ENCODE measurements around the gene IL24.

DNA sequence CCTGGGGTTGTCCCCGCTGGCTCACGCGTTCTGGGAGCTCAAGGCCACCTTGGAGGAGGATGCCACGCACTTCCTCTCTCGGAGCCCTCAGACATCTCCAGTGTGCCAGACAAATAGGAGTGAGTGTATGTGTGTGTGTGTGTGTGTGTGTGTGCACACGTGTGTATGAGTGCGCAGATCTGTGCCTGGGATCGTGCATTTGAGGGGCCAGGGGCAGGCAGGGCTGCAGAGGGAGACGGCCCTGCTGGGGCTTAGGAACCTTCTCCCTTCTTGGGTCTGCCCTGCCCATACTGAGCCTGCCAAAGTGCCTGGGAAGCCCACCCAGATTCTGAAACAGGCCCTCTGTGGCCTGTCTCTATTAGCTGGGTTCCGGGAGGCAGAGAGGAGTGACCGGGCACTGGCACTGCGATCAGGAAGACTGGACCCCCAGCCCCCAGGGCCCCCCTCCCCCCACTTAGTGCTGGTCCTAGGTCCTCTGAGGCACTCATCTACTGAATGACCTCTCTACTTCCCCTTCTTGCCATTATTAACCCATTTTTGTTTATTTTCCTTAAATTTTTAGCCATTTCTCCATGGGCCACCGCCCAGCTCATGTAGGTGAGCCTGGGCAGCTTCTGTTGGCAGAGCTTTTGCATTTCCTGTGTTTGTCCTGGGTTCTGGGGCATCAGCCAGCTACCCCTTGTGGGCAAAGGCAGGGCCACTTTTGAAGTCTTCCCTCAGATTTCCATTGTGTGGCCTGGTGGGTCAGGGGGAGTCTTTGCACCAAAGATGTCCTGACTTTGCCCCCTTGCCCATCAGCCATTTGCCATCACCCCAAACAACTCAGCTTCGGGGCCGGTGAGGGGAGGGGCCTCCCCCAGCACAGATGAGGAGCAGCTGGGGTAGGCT, 37.2 kb upstream of the IL19 start:
- PRO-cap: no peak

- PRO-cap: no peak
Observed at GRCh38 chr1:206779579-206779841, 7.2 kb upstream of the IL10 start.

- PRO-cap: no peak
Observed at GRCh38 chr1:206895261-206895796, 1.9 kb upstream of the IL24 start.

GRCh38 chr1:206897187-206897825, at the start of gene IL24:
Gene IL24 (plus strand): TSS chr1:206897443.
- PRO-cap: no peak

GRCh38 chr1:206925293-206925834, 3.6 kb upstream of the FCMR start:
- PRO-cap: no peak

DNA sequence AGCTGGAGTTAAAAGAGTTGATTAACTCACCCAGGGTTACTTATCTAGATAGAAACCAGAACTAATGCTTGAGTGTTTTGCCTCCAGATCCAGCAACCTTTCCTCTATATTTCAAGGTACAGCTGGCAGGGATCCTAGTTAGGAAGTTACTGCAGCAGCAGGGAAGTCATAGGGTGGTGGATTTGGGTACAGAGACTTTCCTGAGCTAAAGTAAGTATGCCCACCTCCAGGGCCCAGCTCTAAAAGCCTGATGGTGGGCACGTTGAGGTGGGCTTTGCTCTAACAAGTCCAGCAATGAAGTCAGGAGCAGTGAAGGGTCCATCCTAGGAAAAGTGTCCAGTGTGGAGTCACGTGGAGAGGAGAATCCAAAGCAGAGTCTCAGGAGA, 27.0 kb downstream of the C1orf116 start:
- PRO-cap: no peak

GRCh38 chr1:207009297-207009960, 23.1 kb downstream of the C1orf116 start:
- PRO-cap: no peak

DNA sequence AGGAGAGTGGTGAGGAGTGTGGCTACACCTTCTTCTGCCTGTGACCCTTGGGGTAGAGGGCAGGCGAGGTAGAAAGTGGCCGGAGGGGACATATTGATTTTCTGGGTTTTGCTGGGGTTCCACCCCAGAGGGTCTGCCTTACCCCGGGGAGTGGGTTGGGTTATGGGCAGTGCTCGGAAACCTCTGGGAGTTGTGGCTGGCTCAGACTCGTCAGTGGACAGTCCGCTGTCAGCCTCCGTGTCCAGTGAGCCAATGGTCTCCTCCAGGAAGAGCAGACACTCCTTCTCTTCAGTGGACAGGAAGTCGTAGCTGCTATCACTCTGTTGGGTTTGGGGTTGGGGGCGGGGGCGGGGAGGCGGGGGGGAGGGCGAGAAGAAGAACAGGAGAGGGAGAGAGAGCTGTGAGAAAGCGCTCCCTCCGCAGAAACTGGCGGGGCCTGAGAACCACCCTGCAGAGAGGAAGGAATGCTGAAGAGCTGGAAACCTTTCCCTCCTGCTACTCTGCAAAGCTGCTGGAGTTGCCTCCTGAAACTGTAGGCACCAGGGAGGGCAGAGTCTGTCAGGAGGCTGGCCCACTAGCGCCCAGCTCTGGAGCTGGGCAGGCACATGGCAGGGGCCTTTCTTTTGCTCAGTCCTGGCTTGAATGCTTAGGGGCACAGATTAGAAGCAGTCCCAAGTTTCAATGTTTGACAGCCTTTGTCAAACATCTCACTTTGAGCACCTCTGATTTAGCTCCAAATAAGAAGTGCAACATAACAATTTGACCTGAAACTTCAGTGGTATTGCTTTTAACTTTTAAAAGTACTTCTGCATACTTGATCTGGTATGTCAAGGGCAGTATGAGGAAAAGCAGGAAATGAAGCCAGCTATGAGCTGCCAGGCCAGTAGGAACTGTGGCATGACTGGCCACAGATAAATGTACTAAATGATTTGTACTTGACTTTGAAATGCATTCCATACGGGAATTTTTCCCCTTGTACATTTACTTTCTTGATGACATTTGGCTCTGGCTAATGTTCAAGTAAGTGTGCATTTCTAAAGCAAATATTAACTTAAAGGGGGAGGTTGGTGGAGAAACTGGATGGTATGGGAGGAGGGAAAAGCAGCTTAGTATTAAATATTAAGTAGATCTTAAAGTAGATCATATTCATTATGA, 7.4 kb downstream of the C1orf116 start:
- PRO-cap: bidirectional peak, plus-strand start at position 574 of the sequence, minus-strand start at position 560 of the sequence

DNA sequence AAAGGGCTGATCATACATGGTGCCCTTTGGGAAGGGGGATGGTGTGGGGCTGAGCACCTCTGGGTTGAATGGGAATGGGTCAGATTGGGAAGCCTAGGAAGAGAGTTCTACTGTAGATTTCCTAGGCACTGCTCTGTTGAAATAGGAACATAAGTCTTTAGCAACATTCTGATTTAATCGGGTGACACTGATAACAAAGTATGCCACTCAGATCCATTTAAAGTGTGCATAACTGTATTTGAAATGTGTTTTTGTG, 11.2 kb upstream of the C4BPB start:
- PRO-cap: no peak

- PRO-cap: no peak
Observed at GRCh38 chr1:207104644-207104908, 543 bp downstream of the C4BPA start.

DNA sequence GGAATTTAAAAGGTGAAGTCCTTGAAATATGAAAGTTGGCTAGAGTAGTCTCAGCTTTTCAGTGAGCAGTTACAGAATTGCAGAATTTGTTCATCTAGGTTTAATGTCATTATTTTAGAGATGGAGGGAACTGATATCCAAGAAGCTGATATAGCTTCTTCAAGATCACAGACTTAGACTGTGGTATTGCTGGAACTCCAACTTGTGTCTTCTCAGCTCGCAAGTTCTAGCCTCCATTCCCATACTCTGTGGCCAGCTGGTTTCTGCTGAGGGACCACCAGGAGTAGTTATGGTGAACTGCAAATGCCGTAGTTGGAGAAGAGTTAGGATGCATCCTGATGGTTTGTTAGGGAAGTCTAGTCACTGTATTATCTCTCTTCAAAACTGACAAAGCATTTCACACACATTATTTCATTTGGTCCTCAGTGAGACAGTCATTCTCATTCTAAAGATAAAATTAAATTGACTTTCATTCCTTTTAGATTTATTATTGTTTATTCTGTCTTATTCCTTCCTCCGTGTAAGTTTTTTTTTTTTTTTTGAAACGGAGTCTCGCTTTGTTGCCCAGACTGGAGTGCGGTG, 2.0 kb downstream of the C4BPA start:
- PRO-cap: no peak

- PRO-cap: no peak
Observed at GRCh38 chr1:207241094-207242061, 80.1 kb upstream of the CD55 start.

- PRO-cap: no peak
Observed at GRCh38 chr1:207324395-207324955, 3.0 kb downstream of the CD55 start.

DNA sequence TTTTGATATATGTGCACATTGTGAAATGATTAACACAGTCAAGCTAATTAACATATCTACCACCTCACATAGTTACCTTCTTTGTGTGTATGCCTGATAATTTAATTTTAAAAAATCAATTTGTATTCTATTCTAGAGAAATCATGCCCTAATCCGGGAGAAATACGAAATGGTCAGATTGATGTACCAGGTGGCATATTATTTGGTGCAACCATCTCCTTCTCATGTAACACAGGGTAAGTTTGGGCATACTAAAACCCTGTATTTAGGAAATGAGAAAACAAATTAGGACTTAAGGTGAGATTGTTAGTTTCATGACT, 4.0 kb downstream of the CD55 start:
- PRO-cap: no peak

- PRO-cap: no peak
Observed at GRCh38 chr1:207331831-207332304, 10.4 kb downstream of the CD55 start.

DNA sequence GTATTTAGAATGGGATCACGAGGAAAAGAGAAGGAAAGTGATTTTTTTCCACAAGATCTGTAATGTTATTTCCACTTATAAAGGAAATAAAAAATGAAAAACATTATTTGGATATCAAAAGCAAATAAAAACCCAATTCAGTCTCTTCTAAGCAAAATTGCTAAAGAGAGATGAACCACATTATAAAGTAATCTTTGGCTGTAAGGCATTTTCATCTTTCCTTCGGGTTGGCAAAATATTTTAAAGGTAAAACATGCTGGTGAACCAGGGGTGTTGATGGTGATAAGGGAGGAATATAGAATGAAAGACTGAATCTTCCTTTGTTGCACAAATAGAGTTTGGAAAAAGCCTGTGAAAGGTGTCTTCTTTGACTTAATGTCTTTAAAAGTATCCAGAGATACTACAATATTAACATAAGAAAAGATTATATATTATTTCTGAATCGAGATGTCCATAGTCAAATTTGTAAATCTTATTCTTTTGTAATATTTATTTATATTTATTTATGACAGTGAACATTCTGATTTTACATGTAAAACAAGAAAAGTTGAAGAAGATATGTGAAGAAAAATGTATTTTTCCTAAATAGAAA, 38.5 kb downstream of the CD55 start:
- PRO-cap: no peak

- PRO-cap: no peak
Observed at GRCh38 chr1:207519593-207520192, 23.7 kb downstream of the CR1 start.

GRCh38 chr1:207748722-207749528, 2.9 kb upstream of the CD46 start:
- PRO-cap: no peak

- PRO-cap: no peak
Observed at GRCh38 chr1:207809073-207809506, 57.2 kb downstream of the CD46 start.

GRCh38 chr1:207818897-207819796, 67.3 kb downstream of the CD46 start:
- PRO-cap: no peak

Measured in left ventricle myocardium (tissue), 1 donor.